Cardiac fibroblast (primary cell): ENCODE measurements around the genes CEP83, NTN4, SNRPF and LTA4H.

DNA sequence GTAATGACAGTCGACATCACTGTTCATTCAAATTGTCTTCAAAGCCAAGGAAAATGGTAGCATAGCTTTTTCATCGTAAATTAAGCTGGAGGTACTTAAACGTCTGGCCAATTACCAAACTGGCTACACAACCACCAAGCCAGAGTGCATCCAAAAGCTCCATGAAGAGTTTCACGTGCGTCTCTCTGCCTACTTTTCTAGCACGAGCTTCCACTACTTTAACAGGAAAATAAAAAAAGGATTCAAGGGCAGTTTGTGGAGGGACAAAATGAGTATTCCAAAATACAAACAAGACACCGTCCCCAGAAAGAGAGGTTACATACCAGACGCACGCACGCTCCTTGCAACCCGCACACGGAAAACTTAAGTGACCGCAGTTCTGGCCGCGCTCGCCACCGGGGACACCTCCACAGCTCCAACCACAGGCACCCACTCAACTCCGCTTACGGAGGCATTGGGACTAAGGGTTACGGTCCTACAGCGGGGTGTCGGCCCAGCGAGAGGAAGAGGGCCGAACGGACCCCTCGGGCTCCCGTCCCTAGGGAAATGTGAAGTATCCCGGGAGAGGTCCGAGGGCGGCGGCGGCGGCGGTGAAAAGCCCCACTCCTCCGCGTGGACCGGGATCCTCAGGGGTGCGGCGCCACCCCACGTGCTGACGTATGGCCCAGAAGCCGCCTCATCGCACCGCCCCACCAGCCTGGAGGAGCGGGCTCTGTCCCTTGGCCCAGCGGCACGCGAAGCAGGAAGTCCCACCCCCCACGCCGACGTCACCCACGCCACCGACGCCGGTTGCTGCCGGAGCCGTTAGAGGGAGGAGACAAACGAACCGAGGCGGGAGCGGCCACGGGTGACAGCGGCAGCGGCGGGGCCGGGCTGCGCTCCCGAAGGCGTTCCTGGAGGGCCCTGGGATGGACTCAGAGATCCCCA lies at the start of gene CEP83:
TSS of gene CEP83 (minus strand) at position 634 of the 927 bp plus-strand sequence.
- RRBS = 1% methylated on average over 23 of the region's 69 CpGs

- RRBS = no CpG with 5 or more reads among the region's 1 CpG
Observed at GRCh38 chr12:94511426-94511825, 51.8 kb upstream of the CEP83 start.

DNA sequence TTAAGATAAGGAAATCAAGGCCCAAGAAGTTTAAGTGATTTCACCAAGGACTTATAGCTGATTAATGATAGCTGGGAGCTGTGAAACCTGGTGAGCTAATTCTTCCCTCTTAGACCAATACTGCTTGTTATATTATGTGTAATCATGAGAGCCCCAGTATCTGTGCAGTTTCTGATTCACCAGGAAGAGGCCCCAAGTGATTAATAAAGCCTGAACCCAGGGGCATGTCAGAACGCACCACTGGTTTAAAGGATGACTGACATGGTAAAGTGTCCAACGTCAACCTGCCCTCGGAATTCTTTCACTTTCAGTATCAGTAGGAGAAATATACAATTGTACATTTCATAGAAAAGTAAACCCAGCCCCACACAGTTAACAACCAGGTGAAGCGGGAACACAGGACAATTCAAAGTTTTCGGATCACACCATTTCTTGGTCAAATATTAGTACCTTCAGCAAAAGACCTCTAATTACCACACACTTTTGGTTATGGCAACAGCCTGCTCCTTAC lies 28.7 kb downstream of the TMCC3 start:
- RRBS = no CpG with 5 or more reads among the region's 5 CpGs

DNA sequence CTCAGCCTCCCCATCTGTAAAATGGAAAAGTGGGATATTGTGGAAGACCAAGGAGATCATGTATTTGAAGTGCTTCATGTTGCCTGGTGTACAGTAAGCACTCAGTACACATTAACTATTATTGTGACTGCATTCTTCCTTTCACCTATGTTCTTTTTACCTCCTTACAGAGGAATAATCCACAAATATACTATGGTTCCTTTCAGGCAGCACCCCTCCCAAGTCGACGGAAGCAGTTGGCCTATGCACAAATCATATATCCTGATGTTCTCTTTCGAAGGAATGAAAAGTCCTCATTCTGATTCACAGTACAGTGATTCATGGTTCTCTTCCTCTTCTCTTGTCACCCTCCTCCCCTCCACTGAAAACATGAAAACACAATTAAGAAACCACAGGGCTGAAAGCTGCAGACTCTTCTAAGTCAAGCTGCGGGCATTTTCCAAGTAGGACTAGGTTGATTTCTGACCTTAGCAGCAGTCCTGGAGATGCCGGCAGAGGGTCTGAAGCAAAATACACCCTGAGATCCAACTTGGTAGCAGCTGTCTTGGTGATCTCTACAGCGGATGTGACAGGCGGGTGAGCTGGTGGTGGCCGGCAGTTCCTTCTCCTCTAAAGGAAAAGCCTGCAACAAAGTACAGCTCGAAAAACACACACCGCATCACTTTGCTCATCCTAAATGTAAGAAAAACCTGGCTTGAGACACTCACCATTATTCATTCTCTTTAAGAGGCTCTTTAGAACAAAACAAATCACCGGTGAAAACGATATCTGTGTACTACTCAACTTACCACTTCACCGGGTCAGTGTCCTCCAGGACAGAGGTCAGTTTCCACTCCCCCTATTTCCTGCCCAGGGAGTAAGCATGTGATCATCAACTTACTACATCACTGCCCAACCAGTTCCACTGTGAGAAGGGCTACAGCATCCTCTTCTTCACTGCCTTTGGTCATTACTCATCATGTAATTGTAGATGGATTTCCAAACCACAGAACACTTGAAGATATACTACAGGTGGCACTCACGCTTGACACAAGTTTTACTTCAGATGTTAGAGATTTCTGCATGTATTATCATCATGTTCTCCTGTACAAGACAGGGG lies 6.1 kb downstream of the TMCC3 start:
- RRBS = 0% methylated on average over 2 of the region's 14 CpGs

DNA sequence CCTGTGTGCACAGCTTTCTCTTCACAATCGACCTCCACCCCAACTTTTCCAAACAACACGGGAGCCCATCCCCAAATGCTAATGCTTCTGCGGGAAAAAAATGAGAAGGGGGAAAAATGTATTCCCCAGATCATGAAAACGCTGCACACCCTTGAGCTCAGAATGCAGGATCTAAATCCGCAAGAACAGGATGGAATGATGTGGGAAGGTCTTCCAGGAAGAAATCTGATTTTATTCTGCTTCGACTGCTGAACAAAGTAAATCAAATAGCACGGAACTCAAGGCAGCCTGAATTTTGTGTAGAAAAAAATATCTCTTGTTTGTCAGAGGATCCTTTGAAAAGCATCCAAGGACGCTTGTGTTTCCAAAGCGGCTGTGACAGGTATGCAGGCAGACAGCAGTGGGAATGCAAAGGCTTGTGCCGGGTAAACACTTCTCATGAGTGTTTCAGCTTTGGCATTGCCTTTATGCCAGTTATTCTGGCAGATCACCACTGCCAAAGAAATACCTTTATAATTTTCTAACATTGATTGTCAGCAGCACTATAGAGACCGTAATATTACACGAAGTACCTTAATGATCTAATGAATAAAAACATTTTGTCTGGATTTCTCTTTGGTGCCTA lies 128.6 kb downstream of the NDUFA12 start:
- RRBS = no CpG with 5 or more reads among the region's 12 CpGs

DNA sequence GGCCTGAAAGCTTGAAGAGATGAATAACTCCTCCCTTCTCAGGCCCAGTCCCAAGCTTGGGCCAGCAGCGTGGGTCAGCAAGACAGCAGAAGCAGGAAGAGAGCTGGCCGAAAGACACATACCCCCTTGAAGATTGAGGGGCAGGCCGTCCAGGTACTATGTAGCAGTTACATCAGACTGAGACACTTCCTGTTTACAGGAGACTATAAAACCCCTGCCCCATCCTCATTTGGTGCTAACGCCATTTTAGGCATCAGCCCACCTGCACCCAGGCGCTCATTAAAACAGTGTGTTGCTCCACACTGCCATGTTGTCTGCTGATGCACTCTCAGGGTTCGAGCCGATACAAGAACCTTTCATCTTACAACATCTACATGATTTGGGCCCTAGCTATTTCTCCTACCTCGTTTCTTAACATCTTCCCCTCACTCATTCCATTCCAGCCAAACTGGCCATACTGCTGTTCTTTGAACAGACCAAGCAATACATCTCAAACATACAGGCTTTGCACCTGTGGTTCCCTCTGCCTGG lies 14.9 kb downstream of the NDUFA12 start:
- RRBS = no CpG with 5 or more reads among the region's 8 CpGs

GRCh38 chr12:95200320-95201112 lies 16.8 kb downstream of the FGD6 start:
- RRBS = no CpG with 5 or more reads among the region's 5 CpGs

- RRBS = no CpG with 5 or more reads among the region's 5 CpGs
Observed at GRCh38 chr12:95225509-95226274, 8.1 kb downstream of the VEZT start.

- RRBS = no CpG with 5 or more reads among the region's 21 CpGs
Observed at GRCh38 chr12:95474528-95474891, 558 bp downstream of the METAP2 start.

- RRBS = no CpG with 5 or more reads among the region's 7 CpGs
Observed at GRCh38 chr12:95647006-95647270, 95.7 kb upstream of the USP44 start.

DNA sequence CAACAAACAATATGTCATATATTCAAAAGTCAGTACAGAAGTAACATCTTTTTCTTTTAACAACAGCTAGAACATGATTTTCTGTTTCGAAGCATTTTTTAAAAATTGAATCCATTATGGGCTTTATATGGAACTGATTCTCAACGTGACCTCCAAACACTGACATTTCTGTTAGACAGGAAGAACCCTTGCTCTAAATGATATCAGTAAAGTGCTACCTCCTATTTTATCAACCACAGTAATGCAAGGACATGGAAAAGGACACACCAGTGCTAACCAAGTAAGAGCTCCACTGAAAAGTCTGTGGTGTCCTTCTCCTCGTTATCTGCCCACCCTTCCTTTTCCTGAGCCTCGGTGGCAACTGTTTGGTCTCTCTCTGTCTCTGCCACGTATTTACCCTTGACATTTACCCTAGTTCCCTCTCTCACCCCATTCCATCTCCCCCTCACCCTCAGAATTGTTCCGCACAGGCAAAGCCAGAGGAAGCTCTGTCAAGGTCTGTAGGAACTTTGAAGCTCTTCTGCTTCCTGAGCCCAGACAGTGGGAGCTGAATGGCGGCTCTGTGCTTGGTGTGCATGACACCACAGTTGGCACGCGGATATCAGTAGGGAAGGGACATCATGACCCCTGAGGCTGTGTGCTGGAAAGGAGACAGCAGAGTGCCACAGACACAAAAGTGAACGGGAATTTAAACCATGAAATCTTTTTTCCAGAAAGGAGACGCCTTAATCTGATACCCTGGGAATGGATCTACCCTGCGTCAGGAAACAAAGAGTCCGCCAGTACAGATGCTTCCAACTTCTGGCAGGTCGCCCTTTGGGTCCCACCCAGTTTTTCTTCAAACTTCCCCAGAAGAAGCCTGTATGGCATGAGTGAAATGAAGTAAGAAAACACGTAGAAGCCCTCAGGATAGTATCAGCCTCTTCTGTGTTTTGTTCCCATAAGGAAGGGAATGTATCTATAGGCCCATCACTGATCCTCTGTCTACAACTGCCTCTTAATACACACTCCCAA lies 50.8 kb downstream of the NTN4 start:
- RRBS = no CpG with 5 or more reads among the region's 15 CpGs

GRCh38 chr12:95755271-95755879 lies 35.2 kb downstream of the NTN4 start:
- RRBS = no CpG with 5 or more reads among the region's 6 CpGs

DNA sequence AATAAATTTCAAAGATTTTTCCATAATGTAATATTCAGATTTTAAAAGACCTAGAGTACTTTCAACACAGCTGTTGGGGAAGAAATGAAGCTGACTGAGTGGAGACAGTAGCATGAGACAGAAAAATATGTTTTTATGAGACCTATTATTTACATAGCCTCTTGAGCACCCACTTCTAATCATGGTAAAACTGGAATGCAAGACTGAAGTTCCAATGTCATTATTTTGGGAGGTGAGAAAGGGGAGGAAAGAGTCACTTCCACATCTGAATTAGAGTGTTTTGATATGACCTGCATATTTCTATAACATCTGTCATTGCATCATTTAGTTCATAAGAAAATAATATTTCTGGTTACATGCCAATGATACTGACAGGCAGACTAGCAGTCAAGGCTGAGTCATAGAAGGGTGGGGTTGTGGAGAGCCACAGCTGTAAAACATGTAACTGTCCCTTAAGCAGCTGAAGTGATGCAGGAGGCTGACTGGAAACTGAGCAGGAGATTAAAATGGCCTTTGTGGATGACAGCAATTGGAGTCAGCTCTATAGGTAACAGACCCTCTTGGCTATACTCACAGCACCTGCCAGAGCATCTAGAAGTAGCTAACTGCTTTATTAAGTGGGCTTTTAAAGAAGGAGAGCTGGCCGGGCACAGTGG lies 26.7 kb downstream of the NTN4 start:
- RRBS = no CpG with 5 or more reads among the region's 1 CpG

DNA sequence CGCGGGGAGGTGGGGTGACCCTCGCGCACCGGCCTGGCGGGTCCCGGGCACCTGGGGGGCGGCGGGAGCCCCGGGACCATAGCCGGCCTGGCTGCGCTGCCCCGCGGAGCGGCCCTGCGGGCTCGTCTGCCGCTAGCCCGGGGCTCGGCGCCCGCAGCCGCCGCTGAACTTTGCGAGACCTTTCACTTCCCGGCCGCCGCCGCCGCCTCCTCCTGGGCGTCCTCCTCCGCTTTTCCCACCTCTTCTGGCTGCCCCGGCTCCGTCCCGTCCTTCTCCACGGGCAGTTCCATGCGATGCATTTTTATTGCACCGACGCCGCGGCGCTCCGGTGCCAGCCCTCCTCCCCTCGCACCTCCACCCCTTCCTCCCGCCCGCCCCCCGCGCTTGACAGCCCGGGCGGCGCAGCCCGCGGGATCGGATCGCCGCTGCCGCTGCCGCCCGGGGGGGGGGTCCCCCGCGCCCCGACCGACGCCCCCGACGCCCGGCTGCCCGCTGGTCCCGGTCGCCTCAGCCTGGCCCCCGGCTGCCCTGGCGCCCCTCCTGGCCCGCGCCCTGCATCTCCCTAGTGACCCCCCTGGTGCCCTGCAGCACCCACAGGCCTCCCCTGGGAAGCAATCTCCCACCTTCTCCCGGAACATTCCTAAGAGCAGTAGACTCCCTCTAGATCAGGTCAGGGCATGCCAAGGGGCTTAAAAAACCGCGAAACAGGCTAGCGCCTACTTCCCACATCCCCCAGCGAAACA lies at the start of gene NTN4:
TSS of gene NTN4 (minus strand) at position 276 of the 743 bp plus-strand sequence.
- RRBS = 2% methylated on average over 61 of the region's 79 CpGs

DNA sequence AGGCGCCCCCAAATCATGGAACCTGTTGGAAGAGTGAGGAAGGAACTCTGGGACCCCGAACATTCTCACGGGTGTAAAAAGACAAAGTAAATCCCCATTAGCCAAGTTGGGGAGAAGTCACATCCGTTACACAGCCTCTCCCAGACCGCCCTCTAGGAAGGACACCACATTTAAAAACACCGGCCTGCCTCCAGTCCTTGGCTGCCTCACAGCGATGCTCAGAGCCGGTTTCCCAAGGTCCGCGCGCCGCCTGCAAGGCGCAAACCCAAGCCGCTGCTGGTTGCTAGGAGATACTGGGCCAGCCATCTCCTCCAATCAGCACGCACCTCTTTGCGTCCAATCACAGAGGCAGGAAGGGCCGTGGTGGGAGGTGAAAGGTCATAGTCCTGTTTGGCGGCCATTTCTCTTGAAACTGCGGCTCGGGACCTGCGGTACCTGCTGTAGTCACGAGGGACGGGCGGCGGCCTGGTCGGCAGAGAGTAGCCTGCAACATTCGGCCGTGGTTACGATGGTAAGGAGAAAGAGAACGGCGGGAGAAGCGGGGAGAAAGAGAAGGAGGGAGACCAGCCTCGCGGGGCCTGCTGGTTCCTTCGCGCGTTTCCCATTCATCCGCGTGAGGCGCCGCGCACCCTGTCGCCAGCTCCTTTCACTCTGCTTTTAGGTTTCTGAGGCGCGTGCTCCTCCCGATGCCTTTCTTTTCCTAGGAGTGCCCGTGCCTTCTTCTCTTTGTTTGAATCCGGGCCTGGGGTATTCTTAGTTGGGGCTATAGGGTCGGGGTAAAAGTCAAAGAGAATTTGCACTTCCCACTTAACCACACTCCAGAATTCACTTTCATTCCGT lies at the start of gene SNRPF:
TSS of gene SNRPF (plus strand) at position 387 of the 840 bp plus-strand sequence.
- RRBS = 0% methylated on average over 2 of the region's 50 CpGs

DNA sequence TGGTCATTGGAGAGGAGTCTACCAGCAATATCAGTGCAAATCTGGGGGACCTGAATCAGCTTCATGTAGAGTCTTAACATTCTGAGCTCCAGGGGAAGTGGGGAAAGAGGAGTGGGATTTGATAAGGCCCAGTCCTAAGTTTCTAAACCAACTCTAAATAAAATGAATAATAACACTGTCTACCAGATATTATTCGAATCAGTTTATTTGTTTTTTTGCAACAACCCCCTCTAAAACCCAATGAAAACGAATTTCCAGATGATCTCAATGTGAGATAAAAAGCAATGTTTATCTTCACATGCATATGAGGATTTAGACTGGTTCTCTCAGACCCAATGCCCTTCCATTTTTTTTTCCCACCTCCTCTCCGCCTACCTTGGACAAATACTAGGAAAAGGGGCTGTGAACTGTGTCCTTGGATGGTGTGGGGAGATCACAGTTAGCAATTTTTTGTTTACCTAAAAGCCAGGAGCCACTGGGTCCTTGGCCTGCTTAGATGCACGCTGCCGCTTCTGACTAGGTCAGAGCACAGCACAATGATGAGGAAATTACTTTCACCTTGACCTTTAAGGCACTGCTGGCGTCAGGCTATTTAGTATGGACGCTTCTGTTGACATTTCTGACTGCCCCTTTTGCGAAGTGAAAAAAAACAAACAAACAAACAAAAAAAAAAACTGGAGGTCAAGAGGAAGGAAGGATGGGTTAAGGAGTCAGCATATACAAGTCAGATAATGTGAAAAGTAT lies 2.0 kb downstream of the CCDC38 start:
- RRBS = no CpG with 5 or more reads among the region's 8 CpGs

DNA sequence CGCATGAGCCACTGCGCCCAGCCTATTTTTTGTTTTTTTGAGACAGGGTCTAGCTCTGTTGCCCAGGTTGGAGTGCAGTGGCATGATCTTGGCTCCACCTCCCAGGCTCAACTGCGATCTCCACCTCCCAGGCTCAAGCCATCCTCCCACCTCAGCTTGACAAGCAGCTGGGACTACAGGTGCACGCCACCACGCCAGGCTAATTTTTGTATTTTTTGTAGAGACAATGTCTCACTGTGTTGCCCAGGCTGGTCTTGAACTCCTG lies 1.2 kb downstream of the AMDHD1 start:
- RRBS = no CpG with 5 or more reads among the region's 5 CpGs

DNA sequence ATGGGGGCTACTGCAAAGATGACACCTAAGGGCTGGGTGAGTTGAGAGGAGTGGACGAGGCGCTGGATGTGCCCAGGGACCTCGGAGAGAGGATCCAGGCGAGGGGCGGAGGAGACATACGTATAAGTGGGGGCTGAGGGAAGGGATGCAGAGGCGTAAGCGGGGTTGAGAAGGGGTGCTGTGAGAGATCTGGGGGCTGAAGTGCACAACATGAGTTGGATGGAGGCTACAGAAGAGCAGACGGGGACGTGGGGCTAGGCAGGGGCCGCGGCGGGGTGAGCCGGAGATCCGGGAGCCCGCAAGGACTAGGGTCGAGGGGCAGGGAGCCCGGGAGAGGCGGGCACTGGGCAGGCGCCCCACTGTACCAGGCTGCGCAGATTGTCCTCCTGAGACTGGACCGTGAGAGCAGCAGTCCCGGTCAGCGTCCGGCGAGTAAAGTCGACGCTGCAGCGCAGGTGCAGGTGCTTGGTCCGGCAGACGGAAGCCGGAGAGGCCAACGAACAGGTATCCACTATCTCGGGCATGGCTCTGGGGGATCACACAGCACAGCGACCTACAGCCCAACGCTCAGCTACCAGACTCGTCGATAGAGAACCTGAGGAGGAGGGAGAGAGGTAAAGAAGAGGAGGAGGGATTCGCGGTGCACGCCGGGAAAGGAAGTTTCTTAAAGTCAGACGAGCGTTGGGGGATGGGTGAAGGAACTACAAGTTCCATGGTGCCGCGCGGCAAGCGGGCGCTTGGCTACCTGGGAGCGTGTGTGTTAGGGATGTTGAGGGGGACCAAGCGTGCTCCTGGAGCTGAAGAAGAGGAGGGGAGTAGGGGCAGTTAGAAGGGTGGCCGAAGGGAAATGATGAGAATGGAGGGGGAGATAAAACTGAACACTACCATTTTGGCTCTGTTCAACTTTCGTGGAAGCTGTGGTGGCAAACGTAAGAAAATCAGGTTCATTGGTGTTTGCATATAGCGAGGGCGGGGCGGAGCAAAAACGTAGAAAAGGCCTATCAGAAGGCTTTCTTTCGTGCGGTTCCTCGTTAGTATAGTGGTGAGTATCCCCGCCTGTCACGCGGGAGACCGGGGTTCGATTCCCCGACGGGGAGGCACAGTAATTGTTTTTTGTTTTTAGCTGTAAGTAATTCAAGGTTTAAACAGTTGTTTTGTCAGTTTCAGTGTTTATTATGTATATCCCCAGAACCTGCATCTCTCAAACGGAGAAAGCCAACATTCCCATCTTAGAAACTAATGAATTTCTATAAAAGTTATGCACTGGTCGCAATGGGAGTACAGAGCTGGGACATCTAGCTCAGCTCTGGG lies at the start of gene LTA4H:
TSS of gene LTA4H (minus strand) at position 592 of the 1,311 bp plus-strand sequence.
- RRBS = 1% methylated on average over 13 of the region's 70 CpGs

DNA sequence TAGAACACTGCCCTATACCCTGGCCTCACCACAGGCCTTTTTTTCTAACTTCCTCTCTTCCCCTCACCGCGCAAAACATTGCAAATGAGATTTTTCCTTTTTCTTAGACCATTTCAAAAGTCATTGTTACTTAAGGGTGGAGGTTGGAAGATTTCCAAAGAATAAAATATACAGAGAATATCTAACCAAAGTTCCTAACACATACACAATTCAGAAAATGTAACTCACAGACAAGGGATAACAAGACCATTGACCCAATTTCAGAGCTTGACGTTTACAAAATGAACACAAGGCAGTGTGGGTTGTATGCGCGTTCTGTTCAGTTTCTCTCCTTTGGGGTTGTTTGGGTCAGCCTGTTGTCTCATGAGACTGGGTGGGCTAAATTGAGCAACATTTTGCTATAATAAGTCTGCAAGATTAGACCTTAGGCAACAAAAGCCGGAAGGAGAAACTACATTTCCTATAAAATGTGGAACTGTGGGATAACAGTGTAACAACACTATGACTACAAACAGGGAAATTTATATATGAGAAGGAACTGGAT lies 18.8 kb upstream of the LTA4H start:
- RRBS = no CpG with 5 or more reads among the region's 6 CpGs

GRCh38 chr12:96104401-96104933 lies 69.1 kb upstream of the LTA4H start:
- RRBS = no CpG with 5 or more reads among the region's 7 CpGs